Sciatic nerve (tissue), 1 donor: ENCODE results near the genes PHEX and NR0B1.

DNA sequence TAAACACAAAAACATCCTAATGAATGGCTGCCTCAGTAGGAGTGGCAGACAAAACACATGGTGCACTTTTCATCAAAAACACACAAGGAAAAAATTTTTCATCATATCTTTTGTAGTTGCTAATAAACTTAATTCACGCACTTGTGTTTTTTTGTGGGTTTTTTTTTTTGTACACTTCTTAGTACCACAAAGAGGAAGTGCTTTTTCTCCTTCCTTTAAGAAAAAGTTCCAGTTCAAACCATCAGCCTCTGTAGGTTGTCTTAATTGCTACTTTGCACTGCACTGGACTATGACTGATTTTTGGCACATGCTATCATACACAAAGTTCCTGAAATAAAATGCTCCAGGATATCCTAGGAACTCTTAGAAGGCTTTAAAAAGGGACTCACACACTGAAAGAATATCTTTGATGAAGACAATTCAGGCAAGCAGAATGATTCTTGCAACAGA lies at the start of gene PHEX:
Gene PHEX (plus strand): TSS at position 263 of the 450 bp plus-strand sequence.
- PRO-cap, result no peak

DNA sequence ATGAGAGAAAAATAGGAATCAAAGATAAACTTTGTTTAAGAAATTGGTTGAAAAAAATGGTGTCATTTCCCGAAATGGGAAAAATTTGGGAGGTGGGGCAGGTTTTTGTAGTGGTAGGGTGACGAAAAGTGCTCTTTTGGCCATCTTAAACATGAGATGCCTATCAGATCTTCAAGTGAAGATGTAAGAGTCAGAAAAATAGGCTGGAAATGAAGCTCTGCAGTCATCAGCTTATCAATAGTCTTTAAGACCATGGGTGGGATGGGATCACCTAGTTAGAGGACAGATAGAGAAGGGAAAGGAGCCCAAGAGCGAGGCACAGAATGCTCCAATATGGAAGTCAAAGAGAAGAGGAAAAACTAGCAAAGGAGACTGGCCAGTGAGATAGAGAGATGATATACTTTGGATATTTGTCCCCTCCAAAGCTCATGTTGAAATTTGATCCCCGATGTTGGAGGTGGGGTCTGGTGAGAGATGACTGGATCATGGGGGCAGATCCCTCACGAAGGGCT lies 143.1 kb downstream of the CBLL2 start:
- PRO-cap, result unidirectional peak, plus-strand start at position 301 of the sequence

- PRO-cap, result no peak
Measured at GRCh38 chrX:23228916-23229471, 105.7 kb upstream of the PTCHD1 start.

DNA sequence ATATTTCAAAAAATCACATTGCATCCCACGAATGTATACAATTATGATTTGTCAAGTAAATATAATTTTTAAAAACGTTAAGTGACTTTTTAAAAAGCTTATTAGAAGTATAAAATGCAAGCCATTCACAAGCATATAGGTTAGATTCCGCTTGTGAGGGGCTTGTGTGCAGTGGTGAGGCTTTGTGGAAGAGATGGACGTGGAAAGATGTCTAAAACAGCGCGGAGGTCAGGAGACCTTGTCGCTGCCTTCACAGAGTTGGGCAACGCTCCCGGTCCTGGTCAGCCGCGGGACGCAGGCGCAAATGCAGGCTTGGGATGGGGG lies 261 bp upstream of the PRDX4 start:
- PRO-cap, result bidirectional peak, plus-strand start outside the sequence, minus-strand start at position 279 of the sequence

GRCh38 chrX:23743344-23743730 lies 261 bp upstream of the ACOT9 start:
- PRO-cap, result bidirectional peak, plus-strand start at chrX:23743394, minus-strand start at chrX:23743276

GRCh38 chrX:23804522-23804822 lies 21.5 kb downstream of the SAT1 start:
- PRO-cap, result no peak

GRCh38 chrX:23811006-23811599 lies 28.1 kb downstream of the SAT1 start:
- PRO-cap, result bidirectional peak, plus-strand start at chrX:23811264, minus-strand start at chrX:23811120

GRCh38 chrX:23822269-23822982 lies 39.5 kb downstream of the SAT1 start:
- PRO-cap, result no peak

GRCh38 chrX:24148472-24148885 lies 1.1 kb upstream of the ZFX start:
- PRO-cap, result no peak

DNA sequence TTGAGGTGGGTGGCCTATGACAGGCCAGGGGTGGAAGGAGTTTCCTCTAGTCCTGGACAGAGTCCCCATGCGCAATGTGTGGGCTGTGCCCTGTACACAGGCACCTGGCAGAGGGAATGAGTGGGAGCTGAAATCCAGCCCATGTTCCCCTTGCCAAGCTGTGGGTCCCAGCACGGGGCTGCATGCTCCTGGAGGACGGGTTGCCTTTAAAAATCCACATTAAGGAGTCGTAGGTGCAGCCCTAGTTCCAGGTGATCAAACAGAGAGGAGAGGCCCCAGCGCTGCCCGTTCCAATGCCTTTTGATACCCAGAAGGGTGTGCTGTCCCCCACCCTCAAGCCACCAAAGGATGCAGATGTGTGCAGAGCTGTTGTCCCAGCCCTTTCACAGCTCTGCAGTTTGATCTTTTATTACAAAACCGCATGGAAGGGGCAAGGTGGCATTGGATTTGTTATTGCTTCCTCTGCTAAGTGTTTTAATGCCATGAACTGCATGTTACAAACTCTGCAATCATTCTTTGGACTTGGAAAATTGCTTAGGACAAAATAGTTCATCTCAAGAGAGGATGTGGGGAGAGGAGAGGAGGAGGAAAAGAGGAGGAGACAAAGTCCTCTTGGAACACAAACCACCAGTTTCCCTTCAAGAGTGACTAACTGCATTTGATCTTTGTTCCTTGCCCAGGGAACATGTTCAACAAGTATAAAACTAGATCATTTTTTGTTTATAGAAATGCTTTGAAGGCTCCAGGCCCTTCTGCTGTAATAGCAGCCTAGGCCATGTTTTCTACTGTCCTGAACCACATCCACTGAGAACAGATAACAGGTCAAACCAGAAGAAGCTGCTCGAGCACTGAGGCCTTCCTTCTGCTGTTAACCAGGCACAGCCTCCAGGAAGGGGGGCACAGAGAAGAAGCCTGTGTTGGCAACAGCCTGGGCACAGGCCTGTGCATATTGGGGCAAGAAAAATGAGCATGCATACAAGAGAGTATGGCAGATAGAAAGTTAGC lies 37.7 kb upstream of the PDK3 start:
- PRO-cap, result no peak

DNA sequence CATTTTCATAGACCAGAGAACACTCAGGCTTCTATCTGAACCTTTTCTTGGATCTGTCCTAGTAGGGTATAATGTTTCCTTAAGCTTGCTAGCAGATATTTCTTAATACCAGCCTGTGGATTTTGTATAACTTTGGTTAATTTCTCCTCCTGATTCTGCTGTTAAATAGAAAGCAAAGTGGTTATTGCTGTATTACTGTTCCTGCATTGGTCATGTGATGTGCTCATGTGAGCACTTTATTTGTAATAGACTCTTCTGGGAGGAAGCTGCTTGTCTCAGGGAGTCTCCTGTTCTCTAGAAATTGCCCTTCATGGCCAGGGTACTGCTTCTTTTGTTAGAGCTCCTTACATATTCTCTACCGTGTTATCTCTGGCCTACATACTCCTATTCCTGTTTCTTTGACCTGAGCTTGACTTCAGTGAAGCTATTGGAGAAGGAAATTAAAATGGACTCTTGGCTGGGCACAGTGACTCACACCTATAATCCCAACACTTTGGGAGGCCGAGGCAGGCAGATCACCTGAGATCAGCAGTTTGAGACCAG lies 14.0 kb downstream of the PDK3 start:
- PRO-cap, result unidirectional peak, plus-strand start at position 281 of the sequence

DNA sequence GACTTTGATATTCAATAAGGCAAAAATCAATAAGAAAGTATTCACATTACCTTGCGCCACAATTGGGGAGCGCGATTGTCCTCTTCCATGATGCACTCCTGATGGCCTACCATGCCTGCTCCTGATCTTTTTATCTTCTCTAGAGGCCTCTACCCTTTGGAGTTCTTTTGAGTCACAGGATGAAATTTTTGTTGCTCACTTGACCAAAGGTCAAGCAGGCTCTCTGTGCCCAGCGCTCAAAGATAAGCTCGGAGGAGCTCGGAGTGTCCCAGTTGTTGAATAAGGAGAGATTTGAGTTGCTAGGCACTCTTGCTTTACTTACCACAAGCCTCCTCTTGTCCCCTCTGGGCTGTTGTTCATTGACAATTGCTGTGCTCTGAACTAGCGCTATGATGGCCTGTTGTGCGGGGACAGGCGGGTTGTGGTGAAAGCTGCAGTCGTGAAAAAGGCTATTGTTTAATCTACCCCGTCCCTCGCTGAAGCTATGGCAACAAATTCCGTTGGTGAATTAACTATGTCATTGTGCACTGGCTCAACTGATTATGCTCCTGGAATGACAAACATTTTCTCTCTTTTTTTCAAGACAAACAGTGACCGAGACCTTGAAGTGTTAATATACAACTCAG lies 21.1 kb upstream of the POLA1 start:
- PRO-cap, result no peak

- PRO-cap, result no peak
Measured at GRCh38 chrX:25011082-25011650, 4.6 kb downstream of the ARX start.

DNA sequence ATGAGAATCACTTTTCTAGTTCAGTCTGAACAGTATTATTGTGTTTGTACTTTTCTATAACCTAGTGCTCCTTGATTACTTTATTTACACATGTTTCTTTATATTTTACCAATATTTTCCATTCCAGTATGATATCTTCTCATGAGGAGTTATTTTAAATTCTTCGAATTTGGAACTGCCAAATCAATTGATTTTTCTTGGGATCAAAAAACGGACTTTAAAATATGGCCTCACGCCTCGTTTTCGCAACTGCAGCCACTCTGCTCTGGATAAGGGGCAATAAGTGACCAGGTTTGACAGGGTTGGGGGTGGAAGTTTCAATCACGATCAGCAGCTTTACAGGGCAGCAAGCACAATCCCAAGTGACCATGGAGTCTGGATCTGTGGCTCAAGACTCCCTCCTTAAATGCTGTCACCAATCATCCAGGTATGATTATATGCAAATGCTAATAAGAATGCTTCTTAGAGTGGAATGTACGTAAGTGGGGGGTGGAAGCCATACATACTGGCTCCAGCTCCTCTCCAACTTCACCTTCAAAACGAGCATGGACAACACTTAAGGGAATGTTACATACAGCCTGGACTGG lies 176.8 kb upstream of the DCAF8L1 start:
- PRO-cap, result no peak

DNA sequence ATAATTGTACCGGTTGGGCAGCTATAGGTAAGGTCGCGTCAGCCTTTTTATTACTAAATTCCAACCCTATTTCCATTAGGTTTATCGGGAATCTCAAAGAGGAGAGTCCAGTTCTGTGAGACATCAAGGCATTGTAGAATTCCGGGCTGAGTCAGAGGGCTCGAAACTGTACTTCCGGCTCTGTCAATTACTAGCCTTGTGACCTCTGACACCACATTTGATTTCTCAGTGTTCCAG lies 4.3 kb downstream of the IL1RAPL1 start:
- PRO-cap, result unidirectional peak, minus-strand start at position 133 of the sequence

GRCh38 chrX:30302838-30303328 lies 6.3 kb downstream of the NR0B1 start:
- PRO-cap, result no peak

DNA sequence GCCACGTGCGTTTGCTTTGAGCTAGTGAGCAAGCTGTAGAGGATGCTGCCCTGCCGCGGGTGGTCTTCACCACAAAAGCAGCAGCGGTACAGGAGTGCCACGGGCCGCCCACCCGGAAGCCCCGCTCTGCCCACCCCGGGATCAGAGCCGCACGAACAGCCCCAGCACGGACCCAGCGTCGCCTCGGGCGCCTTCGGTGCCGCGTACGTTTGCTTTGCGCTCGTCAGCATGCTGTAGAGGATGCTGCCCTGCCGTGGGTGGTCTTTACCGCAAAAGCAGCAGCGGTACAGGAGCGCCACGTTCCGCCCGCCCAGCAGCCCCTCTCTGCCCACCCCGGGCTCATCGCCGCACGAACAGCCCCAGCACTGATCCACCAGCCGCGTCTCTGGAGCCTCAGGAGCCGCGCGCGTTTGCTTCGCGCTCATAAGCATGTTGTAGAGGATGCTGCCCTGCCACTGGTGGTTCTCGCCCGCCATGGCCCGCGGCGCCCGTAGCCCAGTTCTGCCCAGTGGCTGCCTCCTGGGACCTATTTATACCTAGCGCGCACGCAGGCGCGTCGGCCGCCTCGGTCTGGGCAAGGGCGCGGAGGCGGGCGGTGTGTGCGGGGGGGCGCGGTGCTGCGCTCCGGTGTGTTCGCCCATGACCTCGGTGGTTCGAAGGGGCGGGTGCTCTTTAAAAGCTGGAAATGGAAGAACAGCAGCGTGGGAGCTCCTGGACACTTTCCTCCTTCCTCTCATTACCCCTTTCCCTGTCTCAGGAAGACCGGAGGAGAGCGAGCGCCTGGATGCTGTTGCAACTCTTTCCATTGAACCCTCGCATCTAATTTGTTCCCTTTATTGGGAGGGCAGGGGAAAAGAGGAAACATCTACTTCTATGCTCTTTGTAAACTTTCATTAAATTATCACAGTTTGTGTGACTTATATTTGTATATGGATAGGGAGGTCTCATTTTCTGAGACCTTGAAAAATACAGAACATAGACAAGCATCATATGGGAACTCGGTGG lies at the start of gene NR0B1:
Gene NR0B1 (minus strand): TSS at position 503 of the 1,005 bp plus-strand sequence.
- PRO-cap, result unidirectional peak, minus-strand start at position 503 of the sequence

DNA sequence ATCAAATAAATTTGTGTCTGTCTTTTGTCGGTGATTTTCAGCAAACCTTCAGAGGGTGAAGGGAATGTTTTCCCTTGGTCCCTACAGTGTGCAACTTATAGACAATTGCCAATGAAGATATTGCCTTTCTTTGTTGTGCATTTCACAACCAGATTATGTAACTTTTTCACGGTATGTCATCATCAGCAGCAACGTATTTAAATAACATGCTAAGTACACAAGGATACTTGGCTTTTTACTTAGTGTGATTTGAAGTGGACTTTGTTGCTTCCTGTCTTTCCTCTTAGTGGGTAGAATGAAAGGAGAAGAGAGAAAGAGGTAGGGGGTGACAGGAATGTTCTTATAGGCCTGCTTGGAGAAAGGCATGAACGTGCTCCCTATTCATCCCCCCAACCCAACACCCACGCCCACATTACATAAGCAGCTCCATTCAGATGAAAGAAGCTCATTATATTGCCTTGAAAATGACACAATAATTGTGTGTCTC lies 25.4 kb upstream of the GK start:
- PRO-cap, result no peak

DNA sequence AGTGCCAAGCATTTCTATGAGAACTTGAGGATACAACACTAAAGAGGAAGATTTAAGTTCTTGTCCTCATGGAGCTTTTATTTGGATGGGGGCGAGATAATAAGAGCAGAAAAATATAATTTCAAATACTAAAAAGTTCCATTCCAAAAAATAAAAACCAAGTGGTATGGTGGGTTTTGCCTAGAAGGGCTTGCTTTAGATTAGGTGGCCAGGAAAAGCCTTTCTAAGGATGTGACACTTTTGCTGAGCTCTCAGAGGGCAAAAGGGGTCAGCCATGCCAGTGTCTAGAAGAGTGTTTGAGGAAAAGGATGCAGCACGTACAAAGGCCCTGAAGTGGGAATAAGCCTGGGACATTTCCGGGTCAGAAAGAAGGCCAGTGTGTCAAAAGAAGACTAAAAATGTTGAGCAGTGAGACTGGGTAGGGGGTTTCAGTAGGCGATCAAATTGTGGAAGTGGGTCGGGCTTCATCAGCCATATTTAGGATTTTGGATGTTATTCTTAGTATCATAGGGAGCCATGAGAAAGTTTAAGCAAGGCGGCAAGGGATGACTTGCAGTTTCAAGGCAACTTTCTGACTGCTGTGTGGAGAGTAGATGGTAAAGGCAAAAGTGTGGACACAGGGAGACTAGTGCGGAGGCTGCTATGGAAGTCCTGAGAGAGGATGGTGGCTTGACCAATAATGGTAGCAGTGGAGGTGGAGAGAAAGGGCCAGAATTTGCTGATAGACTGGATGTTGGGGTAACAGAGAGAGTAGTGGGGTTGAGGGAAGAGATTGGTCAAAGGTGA lies 15.2 kb downstream of the GK start:
- PRO-cap, result no peak

DNA sequence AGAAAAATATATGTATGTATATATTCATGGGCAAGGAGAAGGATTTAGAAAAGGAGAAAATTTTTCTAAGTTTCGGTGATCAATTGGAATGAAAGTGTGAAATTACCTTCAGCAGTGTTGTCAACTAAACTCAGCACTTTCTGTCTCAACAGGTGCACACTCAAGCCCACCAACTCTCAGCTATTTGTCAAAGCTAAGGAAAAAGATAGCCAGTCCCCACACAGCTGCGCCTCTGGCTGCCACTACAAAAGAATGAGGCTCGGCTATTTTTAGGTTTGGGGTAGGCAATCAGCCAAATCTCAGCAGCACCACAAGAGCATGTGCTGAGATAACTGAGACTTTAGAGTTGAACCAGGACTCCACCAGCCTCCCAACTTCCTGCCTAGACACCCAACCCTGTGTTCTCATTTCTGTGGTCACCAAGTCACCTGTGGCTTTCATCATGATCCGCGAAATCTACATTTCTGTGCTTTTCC lies 28.1 kb downstream of the DMD start:
- PRO-cap, result no peak